Ishikawa (cell line): ENCODE measurements around a stretch of chr12.

DNA sequence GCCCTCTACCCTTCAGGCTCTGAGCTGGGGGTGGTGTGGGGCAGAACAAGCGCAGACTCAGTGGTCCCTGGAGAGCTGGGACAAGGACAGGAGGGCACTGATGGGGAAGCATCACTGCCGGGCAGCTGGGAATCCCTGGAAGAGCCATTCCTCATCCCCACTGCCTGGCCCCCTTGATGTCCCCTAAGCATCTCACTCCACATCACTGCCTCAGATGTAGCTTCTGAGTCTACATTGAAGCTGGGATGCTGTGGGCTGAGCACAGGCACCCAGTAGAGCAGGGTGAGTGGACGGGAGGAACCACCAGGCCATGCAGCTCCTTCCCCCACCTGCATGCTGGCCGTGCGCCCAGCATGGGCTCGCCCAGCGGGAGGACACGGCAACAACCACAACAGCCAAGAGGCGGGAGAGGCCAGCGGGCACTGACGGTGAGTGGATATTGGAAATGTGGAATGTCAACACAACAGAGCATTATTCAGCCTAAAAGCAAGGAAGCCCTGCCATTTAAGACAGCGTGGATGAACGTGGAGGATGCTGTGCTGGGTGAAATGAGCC, 310.9 kb downstream of the ADGRD1 start:
- RRBS, result no CpG with 5 or more reads among the region's 13 CpGs

- RRBS, result 43% methylated on average over 5 of the region's 8 CpGs
These were observed 118.6 kb upstream of the SFSWAP start for GRCh38 chr12:131592244-131592659.

GRCh38 chr12:131757442-131757864, 46.6 kb downstream of the SFSWAP start:
- RRBS, result 100% methylated on average over 2 of the region's 11 CpGs

DNA sequence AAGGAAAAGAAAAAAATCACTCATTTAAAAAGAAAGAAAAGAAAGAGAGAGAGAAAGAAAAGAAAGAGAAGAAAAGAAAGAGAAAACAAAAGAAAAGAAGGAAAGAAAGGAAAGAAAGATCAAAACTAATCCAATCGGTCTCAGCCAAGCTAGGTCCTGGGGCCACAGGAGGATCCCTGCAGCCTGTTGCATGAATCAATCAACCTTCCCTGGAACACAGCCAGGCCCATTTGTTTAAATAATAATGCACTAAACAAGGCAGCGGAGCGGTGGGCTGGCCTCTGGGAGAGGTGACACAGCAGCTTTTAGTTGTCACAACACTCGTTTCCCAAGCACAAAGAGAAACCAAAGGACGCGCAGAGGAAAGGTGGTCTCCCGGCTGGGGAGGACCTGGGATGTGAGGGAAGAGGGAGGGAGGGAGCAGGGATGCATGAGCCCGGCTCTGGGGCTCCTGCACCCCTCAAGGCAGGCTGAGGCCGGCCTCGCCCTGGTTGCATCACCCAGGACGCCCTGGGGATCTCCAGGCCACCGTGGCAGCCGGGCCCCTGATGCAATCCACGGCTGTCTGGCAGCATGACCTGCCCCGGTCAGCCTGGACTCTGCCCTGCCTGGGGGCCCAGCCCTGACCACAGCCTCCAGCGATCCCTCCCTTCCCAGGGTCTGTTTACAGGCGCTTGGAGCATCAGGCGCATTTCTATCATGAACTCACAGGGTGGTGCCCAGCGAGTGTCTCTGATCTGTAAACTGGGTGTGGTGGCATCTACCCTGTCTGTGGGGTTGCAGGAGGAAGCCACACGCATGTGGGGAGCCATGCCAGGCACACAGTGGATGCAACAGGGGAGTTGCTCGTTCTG, 32.4 kb downstream of the MMP17 start:
- RRBS, result 6% methylated on average over 9 of the region's 21 CpGs

DNA sequence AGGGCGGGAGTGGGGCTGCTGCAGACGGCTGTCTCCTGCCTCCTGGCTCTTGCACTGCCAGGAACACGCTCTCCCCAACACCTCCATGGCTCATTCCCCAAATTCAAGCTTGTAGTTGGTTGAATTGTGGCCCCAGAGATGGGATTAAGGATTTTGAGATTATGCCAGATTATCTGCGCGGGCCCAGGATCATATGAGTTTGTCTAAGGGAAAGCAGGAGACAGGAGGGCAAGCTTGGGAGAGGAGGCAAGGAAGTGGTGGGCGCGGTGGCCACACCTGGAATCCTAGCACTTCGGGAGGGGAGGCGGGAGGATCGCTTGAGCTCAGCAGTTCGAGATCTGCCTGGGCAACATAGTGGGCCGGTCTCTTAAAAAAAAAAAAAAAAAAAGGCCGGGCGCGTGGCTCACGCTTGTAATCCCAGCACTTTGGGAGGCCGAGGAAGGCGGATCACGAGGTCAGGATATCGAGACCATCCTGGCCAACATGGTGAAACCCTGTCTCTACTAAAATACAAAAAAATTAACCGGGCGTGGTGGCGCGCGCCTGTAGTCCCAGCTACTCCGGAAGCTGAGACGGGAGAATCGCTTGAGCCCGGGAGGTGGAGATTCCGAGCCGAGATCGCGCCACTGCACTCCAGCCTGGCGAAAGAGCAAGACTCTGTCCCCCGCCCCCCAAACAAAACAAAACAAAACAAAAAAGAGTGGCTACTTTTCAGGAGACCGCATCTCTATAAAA, 921 bp upstream of the PUS1 start:
- RRBS, result no CpG with 5 or more reads among the region's 36 CpGs

DNA sequence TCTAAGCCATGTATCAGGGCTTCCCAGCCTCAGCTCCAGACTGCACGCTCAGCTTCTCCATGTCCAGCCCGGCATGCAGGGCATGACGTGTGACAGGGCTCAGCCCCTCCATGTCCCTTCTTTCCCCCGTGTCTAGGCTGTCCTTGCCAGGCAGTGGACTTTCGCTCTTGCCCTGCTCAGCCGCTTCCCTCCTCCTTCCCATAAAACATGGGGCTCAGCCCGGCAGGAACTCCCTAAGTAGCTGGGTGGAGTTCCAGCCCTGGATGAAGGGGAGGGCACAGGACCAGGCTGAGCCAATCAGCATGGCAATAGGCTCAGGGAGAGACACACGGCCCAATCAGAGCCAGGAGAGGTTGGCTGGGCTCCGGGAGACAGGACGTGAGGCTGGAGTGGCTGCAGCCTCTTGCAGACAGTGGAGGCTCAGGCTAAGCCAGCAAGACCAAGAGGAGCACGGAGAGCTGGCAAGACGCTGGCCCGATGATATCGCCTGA, 54.3 kb downstream of the GALNT9 start:
- RRBS, result no CpG with 5 or more reads among the region's 14 CpGs

- RRBS, result no CpG with 5 or more reads among the region's 5 CpGs
These were observed 67.5 kb upstream of the FBRSL1 start for GRCh38 chr12:132422426-132422800.

DNA sequence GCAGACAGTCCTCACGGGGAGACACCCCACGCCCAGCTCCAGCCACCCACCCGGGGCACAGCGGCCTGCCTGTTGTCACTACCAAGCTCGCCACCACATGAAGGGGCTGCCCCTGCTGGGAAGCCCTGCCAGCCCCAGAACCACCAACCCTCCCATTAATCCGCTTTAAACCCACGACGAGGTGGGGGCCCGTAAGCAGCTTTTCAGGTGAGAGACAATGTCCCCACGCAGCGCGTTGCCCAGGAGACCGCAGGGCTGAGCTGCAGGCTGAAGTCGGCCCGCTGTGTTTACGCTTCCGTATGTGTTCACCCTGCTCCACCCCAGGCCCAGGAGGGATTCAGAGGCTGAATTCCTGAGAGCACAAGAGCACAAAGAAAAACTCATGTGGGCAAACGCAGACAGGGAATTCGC, 61.4 kb upstream of the FBRSL1 start:
- RRBS, result no CpG with 5 or more reads among the region's 19 CpGs

DNA sequence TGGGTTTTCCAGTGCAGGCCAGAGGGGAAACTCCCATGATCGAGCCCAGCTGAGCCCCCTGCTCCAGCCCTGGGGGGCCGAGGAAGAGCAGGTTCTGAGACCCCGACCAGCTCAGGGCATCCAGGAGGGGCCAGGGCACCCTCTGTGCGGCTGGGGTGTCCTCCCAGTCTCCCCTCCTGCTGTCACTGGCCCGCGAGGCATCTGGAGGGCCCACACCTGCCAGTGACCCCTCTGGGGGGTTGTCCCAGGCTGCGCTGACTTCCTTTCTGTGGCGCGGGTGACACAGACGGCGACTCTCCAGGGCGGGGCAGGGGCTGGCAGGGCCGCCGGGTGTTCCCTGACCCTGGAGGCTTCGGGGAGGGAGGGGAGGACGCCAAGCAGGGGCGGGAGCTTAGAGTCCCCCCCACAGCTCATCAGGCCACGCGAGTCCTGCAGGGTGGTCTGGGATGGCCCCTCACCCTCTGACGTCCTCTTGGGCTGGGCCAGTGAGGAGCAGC, 38.8 kb upstream of the FBRSL1 start:
- RRBS, result no CpG with 5 or more reads among the region's 20 CpGs

DNA sequence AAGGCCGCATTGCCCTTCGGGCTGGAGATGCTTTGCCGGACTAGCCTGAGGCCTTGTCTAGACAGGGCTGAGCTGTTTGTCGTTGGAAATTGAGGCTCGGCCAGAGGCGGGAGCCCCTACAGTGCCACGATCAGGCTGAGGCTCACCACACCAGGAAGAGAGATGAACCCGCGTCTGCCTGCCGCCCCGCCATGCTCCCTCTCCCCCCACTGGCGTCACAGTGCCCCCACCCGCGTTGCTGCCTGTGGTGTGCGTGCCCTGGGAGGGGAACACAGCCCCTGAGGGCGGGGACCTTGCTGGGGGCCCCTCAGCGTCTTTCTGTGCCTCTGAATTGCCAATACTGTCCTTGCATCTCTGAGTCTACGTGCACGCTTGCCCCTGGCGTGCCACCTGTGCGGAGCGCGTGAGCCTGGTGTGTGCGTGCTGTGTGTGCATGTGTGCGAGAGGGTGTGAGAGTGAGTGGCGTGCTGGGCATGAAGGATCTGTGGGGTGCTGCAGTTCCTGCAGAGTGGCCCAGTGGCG, 20.6 kb downstream of the FBRSL1 start:
- RRBS, result no CpG with 5 or more reads among the region's 27 CpGs

GRCh38 chr12:132513933-132514290, 24.0 kb downstream of the FBRSL1 start:
- RRBS, result no CpG with 5 or more reads among the region's 14 CpGs

DNA sequence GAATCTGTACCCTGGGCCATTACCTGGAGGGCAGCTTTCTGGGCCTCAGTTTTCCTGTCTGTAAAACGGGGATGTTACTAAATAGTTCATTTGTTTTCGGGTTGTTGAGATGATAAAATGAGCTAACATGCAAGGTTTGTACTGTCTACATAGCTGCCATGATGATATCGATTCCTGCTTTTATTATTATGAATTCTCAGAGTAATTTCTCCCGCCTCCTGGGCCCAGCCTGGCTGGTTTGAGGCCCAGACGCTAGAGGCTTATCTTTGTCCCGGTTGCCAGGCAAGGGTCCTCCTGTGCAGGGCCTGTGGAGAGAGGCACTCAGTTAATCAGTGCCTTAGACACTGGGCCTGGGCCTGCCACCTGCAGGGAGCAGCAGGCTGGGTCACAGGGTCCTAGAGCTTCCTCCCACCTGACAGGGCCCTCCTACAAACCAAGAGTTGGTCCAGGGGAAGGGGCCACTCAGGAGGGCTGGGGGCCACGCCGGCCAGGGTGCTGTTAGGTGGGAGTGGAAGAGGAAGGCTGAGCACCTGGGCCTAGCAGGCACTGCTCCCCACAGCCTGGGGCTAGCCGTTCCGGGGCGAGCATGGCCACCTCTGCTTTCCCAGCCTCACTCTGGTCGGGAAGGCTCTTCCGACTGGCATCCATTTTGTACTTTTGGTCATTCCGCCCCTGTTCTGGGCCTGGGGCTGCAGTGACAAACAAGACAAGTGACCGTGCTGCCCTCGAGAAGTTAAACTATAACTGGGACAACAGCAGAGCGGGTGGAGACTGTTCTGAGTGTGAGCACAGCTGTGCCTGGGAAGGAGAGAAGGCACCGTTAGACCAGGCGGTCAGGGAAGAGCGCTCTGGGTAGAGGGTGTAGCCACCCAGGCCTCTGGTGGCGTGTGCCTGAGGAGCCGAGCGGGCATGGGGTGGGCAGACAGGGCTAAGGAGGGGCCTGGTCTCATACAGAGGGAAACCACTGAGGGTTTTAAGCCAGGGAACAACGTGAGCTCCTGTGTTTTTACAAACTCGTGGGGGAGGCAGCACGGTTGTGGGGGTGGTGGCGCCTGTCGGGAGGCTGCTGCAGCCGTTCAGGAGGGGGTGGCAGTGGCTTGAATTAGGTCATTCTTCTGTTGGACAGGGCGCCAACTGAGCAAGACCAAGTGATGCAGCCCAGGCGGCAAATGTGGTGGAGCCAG, 27.2 kb downstream of the FBRSL1 start:
- RRBS, result 62% methylated on average over 3 of the region's 31 CpGs

- RRBS, result no CpG with 5 or more reads among the region's 45 CpGs
These were observed 57.9 kb downstream of the LRCOL1 start for GRCh38 chr12:132552094-132553173.

DNA sequence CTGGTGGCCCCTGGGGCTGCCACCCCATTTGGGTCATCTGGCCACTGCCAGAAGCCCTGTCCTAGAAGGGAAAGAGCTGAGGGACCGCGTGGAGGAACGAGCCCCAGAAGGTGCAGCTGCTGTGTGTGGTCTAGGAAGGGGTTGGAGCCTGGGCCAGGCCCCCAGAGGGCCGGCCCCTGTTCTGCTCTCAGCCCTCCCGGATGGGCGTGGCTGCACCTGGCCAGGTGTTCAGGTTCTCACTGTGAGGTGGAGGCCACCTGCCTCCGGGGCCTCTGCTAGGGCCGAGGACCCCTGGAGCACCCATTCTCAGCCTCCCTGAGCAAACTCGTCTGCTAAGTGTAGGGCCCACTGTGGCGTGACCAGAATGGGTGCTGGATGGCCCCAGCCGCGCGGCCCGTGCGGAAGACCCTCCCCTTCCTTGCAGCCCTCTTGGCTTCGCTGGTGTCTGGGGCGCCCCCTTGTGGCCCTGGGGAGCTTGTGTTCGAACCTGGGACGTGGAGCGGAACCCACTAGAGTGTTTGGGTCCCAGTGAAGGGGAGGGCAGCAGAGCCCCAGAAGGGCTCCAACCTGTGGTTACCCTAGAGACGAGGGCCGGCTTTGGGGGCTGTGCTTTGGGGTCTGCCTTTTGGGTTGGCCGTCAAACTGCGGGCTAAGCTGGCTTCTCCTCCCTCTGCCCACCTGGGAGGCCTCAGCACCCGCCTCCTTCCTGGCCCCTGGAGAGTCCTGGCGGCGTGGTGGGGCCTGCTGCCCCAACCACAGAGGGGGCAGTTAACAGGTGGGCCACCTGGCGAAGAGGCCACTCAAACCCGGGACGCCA, 49.3 kb downstream of the LRCOL1 start:
- RRBS, result 1% methylated on average over 3 of the region's 30 CpGs

- RRBS, result no CpG with 5 or more reads among the region's 18 CpGs
These were observed 8.0 kb downstream of the LRCOL1 start for GRCh38 chr12:132602327-132602808.

GRCh38 chr12:132622266-132622993, 3.9 kb downstream of the P2RX2 start:
- RRBS, result no CpG with 5 or more reads among the region's 14 CpGs

DNA sequence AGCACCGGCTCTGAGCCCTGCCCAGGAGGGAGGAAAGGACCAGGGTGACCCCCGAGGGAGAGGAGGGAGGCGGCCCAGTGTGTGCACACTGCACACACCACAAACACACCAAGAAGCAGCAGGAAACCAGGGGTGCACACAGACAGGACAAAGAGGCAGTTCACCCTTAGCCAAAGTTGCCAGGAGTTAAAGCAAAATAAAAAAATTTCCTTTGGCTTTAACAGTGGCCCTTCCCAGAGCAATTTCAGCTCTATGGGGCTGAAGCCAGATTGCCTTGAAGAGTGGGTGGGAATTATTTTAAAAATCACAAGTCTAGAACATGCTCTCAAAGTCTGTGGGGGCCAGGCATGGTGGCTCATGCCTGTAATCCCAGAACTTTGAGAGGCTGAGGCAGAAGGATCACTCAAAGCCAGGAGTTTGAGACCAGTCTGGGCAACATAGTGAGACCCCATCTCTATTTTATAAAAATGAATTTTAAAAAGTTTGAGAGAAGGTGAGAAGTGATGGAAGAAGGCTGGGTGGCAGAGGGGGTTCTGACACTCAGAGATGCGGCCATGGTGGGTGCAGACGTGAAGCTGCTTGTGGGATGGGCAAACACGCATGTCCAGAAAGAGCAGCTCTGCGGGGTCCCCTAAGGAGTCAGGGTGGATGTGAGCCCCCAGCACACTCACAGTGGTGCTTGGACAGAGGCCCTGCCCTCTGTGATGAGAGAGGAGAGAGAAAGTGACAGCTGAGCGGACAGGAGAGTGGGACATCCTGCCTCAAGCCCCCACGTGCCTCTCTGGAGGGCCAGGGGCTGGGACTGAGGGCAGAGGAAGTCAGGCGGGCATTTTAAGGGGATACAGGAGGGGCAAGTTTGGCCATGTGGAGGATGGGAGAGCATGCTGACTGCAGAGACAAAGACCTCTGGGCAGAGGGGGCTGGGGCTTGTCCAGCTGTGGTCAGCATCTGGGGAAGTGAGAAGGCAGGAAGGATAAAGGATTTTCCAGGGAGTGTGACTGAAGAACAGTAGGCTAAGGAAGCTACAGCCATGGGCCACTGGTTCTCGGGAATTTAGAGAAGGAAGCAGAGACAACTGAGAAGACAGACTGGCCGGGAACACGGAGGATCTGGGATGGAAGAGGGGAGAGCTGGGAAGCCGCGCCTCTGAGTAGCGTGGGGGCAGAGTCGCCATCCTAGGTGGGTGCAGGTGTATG, 7.4 kb upstream of the PGAM5 start:
- RRBS, result no CpG with 5 or more reads among the region's 17 CpGs

DNA sequence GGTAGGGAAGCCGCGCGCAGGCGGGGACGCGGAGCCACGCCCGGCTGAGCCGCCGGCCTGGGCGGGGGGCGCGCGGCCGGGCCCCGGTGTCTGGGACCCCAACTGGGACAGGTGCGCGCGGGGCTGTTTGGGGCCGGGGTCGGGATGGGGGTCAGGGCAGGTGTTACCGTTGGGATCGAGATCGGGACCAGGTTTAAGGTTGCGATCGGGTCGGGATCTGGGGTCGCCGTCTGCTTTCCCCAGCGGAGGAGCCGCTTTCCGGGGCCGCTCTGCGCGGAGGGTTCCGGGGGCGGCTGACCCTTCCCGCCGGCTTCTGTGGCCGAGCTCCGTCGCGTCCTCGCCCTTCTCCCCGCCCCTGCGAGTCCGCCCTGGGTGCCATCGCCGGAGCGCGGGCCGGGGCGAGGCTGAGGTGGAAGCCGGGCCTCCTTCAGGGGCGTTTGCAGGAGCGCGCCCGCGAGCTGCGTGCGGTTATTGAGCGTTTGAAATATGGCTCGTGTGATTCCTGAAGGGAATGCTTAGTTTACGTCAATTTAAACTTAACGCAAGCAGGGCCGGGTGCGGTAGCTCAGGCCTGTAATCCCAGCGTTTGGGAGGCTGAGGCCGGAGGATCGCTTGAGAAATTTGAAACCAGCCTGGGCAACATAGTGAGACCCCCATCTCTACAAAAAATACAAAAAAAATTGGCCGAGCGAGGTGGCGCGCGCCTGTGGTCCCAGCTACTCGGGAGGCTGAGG, 482 bp downstream of the PGAM5 start:
- RRBS, result 2% methylated on average over 37 of the region's 76 CpGs

DNA sequence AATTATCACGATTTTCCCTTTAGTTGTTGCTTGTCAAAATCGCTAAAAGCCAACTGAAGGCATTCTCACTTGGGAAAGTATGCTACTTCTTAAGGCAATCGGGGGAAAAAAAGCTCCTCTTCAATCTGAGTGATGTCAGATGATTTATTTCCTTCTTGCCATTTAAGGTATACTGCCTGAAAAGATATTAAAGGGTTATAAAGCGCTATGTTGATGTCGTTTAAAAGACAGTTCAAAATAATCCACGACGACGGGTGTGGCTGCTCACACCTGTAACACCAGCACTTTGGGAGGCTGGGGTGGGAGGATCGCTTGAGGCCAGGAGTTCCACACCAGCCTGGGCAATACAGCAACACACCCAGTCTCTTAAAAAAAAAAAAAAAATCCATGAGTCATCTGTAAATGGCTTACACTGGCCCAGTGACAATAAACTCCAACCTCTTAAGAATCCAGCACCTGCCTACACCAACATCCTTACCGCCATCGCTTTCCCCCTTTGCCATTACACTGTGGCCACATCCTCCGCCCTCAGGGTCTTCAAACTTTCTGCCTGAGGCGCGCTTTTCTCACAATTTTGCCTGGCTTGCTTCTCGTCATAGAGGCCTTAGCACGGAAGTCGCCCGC, 1.0 kb downstream of the GOLGA3 start:
- RRBS, result no CpG with 5 or more reads among the region's 18 CpGs

GRCh38 chr12:133141302-133141827, 10.9 kb downstream of the ZNF10 start:
- RRBS, result no CpG with 5 or more reads among the region's 4 CpGs